Colonic mucosa (tissue), 1 donor: ENCODE measurements around a stretch of chr17.

GRCh38 chr17:78202737-78203028, 11.4 kb upstream of the BIRC5 start:
- PRO-cap: no peak

DNA sequence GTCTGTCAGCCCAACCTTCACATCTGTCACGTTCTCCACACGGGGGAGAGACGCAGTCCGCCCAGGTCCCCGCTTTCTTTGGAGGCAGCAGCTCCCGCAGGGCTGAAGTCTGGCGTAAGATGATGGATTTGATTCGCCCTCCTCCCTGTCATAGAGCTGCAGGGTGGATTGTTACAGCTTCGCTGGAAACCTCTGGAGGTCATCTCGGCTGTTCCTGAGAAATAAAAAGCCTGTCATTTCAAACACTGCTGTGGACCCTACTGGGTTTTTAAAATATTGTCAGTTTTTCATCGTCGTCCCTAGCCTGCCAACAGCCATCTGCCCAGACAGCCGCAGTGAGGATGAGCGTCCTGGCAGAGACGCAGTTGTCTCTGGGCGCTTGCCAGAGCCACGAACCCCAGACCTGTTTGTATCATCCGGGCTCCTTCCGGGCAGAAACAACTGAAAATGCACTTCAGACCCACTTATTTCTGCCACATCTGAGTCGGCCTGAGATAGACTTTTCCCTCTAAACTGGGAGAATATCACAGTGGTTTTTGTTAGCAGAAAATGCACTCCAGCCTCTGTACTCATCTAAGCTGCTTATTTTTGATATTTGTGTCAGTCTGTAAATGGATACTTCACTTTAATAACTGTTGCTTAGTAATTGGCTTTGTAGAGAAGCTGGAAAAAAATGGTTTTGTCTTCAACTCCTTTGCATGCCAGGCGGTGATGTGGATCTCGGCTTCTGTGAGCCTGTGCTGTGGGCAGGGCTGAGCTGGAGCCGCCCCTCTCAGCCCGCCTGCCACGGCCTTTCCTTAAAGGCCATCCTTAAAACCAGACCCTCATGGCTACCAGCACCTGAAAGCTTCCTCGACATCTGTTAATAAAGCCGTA, 6.7 kb upstream of the TMEM235 start:
- PRO-cap: no peak

GRCh38 chr17:78250663-78251251, 19.3 kb downstream of the TMEM235 start:
- PRO-cap: no peak

DNA sequence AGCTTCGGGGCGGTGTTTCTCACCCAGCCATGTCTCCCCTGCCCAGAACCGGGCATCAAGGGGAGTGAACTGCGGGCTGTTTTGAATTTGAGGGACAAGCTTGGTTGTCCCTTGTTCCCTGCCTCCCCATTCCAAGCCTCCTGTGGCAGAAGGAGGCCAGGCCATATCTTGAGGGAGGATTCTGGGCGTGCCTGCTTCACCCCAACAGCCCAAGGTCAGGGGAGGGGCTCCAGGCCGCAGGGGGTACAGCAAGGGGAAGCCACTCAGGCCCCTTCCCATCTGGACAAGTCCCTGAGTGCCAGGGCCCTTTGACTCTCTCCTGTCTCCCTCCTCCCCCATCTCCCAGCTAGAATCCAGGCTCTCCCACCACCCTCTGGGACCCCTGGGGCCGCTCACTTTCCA, 43.5 kb downstream of the SOCS3 start:
- PRO-cap: unidirectional peak, minus-strand start at position 142 of the sequence

- PRO-cap: no peak
These were observed 27.0 kb downstream of the SOCS3 start for GRCh38 chr17:78332975-78333271.

DNA sequence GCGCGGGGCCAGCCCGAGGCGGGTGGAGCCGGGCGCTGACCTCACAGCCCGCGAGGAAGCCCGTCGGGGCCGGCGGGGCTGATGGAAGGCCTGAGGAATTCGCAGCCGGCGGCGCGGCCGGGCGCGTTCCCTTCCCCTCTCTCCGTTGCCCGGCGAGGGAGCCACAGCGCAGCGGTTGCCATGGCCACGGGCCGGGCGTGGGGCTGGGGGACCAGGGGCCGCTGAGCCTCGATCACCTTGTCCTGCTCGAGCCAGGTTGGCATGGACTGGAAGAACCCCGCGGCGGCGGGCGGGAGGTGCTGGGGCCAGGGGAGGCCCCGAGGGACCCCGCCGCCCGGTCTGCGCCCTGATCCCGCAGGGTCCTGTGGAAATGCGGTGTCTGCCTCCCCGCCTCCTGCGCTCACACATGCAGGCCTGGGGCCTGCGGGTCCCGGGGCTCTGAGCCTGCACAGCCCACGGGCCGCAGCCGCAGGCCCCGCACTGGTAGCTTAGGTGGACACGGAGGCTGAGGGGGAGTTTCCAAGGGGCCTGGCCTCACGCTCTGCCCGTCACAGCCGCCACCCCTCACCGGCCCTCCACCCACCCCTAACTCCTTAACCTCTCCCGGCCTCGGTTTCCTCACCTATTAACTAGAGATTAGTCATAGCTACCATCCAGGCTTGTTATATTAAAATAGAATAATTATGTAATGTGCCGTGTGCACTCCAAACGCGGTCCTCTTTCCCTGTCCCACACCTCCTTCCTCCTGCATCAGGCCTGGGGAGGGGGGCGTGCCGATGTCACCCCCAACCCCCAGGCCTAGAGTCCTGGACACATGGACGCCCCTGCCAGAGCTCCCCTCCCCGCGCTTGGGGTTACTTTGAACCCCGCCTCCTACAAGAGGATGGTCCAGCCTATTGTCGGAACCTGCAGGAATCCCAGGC, 17.6 kb downstream of the SOCS3 start:
- PRO-cap: bidirectional peak, plus-strand start at position 93 of the sequence, minus-strand start outside the sequence

GRCh38 chr17:78360842-78361316, 1.0 kb upstream of the SOCS3 start:
- PRO-cap: no peak

- PRO-cap: no peak
These were observed 704 bp upstream of the PGS1 start for GRCh38 chr17:78377776-78378114.

DNA sequence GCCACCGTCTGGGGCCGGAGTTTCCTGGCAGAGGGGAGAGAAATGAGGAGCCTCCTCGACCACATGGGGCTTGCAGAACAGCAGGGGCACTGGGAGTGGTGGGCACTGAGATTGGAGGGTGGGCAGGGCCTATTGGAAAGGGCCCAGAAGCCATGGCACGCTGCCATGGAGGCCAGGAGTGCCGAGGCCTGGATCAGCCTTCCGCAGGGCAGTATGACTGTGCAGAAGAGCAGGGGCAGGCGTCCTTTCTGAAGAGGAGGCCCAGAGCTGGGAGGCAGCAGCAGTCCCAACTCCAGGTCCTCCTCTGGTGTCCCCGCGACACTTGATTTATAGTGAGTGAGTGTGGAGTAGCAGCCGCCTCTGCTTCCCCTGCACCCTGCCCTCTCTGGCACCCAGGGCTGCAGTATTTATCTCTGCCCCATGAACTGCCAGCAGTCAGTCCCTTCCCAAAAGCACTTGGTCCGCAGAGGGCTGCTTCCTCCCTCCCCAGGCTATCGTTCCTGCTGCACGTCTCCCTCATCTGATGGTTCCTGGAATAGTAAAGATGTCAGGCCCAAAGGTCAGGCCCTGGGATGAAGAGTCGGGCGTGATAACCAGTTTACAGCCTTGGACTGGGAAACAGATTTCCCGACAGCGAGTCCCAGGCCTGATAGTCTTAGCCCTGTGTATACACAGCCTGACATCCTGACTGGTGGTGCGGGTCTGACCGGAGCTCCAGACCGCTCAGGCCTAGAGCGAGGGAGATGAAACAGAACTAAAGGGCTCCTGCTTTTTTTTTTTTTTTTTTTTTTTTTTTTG, 32.9 kb downstream of the PGS1 start:
- PRO-cap: bidirectional peak, plus-strand start at position 682 of the sequence, minus-strand start at position 378 of the sequence

- PRO-cap: no peak
These were observed 41.7 kb downstream of the PGS1 start for GRCh38 chr17:78419972-78420682.

DNA sequence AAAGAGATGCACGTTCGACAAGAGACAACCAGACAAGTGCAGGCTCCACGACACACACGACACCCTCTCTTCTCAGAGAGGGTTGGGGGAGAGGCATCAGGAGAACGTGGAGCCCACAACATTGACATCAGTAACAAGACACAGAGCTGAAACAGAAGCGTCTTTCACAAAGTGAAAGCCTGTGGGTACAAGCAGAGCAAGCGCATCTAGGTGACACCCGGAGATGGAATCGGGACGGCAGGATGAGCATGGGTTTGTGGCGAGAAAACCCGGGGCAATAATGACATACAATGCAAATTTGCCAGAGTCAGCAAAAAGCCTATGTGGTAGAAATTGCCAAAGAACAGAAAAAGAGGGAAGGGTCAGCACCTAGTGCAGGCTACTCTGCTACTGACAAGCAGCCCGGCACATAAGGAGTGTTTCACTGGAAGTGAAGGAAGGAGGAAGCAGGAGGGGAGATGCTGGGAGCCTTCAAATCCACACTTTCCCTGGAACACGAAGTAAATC, 89.5 kb downstream of the CYTH1 start:
- PRO-cap: no peak

GRCh38 chr17:78767949-78768888, 13.9 kb downstream of the CYTH1 start:
- PRO-cap: no peak

DNA sequence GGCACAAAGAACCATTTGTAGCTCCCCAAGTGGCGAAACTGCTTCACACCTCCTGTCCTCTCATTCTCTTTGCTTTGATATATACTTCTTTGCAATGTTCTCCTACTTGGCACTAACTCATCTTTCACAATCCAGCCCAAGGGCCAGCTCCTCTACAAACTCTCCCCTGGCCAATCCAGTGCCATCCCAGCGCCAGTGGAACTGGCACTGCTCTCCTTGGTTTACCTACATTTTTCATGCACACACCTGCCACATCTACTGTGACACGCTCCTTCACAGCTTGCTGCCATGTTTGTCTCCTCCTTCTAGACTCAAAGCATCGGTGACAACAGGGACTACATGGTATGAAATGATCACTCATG, 12.8 kb downstream of the CYTH1 start:
- PRO-cap: no peak

DNA sequence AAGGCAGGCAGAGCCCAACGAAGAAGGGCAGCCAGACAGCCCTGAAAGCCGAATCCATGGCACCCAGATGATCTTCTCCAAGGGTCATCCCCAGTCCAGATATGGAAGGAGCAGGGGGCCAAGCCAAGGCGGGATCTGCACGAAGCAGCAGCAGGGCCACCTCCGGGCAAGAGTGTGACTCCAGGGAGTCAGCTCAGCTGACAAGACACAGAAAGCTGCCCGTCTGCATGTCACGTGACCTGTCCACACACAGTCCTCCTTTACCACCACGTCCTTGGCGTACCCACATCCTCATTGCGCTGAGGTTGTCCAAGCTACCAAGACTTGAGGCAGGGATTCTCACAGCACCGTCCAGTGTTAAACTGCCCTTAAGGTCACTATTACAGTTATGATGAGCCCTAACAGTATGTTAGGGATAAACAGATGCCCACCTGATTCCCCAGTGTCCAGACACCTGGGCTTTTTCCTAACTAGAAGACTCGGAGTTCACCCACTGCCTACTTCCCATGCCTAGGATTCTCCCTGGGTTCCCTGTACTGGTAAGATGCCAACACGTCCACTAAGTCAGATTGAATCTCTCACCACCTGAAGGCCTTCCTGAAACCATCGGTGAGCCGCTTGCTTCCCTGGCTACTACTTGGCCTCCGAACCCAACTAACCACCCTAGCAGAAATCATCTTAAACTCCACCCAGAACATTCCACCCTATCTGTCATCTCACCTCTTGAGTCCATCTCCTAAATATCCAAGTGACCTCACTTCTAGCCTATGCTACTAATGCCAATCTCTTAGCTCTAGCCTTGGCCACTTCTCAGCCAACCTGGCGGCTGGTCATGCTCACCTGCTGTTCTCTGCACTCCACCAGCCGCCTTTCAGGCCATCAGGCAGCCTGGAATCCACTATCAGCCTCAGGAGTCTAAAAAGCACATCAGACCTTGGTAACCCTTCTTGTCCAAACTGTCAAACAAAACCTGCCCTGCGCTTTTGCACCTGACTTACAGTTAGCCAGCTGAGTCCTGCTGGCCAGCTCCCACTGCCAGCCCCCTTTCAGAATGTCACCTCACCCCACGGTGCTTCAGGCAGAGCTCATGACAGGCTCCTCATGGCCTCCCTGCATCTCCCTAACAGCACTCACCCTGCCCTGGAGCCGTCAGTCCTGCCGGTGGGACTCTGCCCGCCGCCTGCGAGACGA, 11.7 kb upstream of the CYTH1 start:
- PRO-cap: no peak

DNA sequence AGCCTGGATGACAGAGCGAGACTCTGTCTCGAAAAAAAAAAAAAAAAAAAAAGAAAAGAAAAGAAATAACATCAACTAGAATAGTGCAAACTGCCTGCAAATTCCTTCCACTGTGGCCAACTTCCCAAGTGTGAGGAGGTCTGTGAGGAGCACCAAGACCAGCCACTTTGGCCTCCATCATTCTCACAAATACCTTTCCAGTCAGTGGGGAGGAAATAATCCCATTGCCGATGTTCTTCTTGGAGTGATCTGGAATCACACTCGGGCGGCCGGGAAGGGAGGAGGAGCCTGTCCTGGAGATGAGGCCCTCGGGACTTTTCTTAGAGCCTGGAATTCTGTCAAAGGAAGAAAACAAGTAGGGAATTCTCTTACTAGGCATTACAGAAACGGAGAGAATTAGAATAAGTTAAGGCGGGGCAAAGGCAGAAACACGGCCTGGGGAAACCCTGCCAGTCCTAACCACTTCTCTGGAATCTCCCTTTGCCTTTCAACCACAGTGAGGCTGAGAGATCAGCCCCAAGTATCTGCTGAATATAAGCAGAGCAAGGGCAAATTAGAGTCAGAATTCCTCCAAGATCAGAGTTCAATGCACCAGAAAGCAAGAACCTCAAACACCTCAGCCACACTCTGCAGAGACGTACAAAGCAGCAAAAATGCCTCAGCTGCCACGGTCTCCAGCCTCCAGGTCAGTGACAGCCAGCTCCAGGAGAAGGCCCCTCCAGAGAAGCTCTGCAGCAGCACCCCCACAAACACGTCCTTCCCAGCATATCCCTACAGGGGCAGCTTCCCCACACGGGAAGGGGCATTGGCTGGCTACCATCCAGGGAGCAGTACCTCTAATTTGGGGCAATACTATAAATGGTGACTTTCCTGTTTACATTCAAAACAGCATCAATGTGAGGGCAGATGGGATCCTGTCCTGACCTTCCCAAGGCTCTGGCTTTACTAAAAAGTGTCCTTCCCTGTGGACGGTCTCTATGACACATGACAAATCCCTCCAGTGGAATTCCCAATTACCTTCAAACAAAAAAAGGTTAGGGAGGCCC, 27.6 kb downstream of the USP36 start:
- PRO-cap: no peak

GRCh38 chr17:78818096-78818485, 22.5 kb downstream of the USP36 start:
- PRO-cap: no peak

DNA sequence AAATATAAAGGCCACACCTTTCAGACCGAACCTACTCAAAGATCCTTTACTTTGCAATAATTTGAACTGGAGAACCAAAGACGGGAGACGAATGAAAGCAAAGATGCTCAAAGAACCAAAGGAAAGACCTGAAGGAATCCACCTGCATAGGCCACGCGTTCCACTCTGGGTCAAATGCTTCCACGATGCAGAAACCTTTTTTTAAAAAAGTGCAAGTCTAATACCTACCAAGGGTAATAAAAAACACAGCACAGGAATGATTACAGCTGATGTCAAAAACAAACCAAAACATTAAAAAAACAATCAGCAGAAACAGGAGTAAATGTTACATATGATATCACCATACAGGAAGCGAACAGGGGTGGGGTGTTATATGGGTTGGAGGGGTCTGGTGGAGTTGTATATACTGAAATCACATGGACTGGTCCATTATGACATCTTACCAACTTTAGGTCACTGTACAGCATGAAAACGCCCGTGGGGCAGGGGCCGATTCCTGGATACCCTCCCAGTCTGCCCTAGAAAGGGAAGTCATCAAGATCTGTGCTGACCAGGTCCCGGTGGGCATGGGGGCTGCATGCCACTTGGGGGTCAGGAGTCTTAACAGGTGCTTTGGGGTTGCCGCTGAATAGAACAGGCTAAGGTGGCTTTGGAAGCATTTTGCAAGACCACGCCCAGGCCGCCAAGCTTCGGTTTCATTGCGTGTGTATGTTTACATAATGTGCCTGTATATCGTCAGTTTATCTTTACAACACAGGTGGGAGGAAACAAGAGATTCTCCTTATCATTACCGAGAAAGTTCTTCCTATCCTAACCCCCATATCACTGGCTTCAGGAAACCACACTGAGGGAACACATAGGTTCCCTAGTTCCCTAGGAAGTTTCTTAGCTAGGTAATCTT, 13.1 kb upstream of the USP36 start:
- PRO-cap: no peak

DNA sequence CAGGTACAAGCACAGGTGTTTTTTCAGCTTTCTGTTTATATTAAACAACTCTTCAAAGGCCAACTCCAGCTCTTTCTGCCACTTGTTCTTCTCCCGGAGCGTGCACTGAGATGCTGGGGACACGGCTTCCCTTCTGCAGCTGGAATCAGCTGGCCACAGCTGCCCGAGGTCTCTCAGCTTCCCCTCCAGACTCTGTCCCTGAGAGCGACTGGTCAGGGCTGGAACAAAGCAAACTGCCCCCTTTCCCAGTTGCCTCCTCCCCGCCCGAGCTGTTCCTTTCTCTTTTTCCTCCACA, 11.6 kb downstream of the CEP295NL start:
- PRO-cap: no peak

- PRO-cap: no peak
These were observed 5.5 kb upstream of the CEP295NL start for GRCh38 chr17:78908257-78909177.

GRCh38 chr17:78922777-78923268, 2.4 kb downstream of the TIMP2 start:
- PRO-cap: bidirectional peak, plus-strand start at chr17:78923090, minus-strand start at chr17:78922988